ENCODE measurements around a stretch of chr21.

- PRO-cap, result no peak
- RRBS, result no CpG with 5 or more reads among the region's 11 CpGs
Observed at GRCh38 chr21:41214457-41215208, 46.7 kb downstream of the BACE2 start.

DNA sequence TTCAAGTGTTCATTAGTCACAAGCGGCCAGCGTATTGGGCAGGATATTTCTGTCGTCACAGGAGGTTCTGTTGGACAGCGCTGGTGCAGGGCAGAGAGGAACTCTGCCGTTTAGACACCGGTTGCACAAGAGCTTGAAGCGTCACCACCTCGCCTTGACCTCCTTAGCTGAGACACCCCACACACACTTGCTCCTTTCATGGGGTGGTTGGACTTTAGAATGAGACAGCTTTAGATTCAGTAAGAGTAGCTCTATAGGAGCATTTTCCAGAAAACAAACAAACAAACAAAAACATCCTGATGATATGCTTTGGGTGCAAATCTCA lies 64.2 kb downstream of the BACE2 start:
- PRO-cap, result no peak
- RRBS, result no CpG with 5 or more reads among the region's 8 CpGs

- PRO-cap, result no peak
- RRBS, result no CpG with 5 or more reads among the region's 30 CpGs
Observed at GRCh38 chr21:41247542-41248148, 69.0 kb upstream of the FAM3B start.

DNA sequence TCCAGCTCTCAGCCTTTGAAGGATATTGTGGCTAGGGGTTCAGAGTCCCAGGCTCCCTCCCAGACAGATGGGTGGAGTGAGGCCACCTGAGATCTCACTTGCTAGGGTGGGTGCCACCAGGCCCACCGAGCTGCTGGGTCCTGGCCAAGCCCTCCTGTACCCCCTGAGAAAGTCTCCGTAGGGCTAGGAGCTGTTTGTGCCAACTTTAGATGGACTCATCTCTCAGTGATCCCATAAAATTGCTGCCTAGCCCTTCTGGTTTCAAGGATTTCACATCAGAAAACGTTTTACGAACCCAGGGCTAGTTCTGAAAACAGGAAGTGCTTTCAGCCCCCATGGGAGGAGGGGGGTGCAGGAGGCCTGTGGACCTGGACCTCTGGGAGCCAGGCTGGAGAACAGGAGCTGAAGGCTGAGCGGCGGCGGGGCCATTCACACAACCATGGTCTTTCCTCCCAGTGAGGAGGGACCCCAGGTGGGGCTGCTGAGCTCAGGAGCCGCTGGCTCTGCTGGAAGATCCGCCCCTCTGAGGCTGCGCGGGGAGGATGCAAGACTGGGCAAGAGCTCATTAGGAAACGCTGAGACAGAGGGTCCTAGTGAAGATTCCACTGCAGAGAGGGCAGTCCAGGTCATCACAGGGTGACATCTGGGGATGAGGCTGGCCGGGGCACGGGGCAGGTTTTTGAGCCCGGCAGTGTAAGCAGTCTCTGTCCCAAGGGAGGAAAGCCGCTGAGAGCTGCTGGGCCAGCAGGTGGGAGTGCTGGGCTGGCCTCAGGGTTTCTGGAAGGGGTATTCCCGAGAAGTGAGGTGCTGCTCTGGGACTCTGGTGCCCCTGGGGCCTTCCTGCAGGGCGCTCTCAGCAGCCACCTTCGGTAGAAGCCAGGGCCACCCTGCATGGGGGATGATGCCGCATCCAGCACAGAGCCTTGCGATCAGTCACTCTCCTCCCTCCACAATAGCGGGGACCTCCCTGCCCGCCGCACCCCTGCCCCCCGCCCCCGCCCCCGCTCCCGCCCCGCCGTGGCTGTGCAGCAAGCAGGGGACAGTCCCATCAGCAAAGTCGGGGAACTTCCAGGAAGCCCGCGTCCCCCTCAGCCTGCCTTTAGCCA lies 7.4 kb downstream of the MX2 start:
- PRO-cap, result no peak
- RRBS, result no CpG with 5 or more reads among the region's 33 CpGs

- PRO-cap, result no peak
- RRBS, result no CpG with 5 or more reads among the region's 4 CpGs
Observed at GRCh38 chr21:41371260-41371661, 9.4 kb downstream of the MX2 start.

- PRO-cap, result no peak
- RRBS, result 90% methylated on average over 2 of the region's 7 CpGs
Observed at GRCh38 chr21:41428983-41429496, 3.0 kb downstream of the MX1 start.

GRCh38 chr21:41510398-41511170 lies 2.6 kb upstream of the TMPRSS2 start:
- PRO-cap, result no peak
- RRBS, result no CpG with 5 or more reads among the region's 4 CpGs

DNA sequence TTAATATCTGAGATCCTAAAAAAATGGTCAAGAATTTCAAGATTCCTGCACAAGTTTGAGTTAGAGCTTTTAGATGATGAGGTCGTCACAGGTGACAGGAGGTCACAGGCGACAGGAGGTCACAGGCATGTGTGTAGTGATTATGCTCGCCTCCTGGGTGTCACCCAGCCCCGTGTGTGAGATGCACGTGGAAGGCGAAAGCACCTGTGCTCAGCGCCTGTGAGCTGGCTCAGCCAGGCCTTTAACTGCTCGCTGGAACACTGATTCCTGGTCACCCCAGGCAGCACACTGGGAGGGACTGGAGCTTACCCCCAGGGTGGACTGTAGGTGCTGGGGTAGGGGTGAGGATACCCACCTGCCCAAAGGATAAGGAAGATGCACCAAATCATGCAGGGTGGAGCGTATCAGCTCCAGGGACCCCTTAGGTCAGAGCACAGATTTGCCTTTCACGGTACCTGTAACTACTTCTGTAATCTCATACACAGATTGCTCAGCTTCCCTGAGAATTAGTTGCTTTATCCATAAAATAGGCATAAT lies 18.8 kb upstream of the TMPRSS2 start:
- PRO-cap, result no peak
- RRBS, result no CpG with 5 or more reads among the region's 10 CpGs

DNA sequence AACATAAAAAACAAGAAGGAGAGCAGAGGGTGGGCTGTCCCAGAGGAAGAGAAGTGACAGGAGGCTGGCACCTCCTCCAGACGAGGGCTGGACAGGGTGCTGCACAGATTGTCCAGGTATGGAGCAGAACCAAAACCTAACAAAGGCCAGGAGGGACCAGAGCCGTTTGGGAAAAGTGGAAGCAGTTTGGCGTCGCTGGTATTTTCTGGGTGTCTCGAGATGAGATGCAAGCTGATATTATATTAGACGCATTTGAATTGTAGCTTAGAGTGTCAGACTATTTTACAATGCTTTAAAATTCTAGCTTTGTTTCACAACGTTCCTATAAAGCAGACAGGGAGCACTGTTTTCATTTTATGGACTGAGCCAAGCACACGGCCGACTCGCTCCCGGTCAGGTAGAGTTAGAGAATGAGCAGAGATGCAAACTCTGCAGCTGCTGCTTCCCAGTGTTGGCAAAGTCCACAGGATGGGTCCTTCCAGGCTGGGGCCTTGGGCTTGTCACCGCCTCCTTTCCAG lies 60.7 kb upstream of the TMPRSS2 start:
- PRO-cap, result no peak
- RRBS, result no CpG with 5 or more reads among the region's 12 CpGs

GRCh38 chr21:41680923-41681963 lies 85.6 kb downstream of the RIPK4 start:
- PRO-cap, result no peak
- RRBS, result 96% methylated on average over 2 of the region's 41 CpGs

DNA sequence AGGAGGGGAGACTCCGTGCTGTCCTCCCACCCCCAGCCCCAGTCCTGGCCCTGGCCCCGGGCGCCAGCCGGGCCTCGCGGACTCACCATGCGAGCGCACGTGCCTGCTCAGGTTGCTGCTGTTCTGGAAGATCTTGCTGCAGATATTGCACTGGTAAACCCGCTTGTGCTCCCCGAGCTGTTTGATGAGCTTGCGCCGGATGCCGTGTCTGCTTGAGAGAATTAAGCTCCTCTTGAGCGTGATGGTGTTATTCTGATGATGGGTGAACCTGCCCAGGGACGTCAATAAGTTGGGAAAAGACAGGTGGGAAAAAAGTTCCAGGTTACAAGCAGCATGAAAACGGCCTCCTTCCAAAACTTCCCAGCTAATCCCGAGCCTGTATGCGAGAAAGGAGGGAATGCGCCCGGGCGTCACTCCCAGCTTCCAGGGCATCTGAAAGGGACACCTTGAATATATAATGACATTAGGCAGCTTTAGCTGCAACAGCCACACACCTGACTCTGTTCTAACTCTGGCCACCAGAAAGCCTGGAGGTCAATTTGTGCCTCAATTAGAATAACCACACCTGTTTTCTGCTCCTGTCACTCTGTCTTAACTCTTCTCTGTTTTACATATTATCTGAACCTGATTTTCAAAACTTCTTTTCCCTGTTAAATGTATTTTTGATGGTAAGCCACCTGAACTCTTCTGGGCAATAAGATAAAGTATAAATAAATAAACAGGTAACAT lies 42.6 kb downstream of the PRDM15 start:
- PRO-cap, result no peak
- RRBS, result no CpG with 5 or more reads among the region's 22 CpGs

- PRO-cap, result no peak
- RRBS, result no CpG with 5 or more reads among the region's 14 CpGs
Observed at GRCh38 chr21:42012087-42013036, 2.2 kb upstream of the ZBTB21 start.

DNA sequence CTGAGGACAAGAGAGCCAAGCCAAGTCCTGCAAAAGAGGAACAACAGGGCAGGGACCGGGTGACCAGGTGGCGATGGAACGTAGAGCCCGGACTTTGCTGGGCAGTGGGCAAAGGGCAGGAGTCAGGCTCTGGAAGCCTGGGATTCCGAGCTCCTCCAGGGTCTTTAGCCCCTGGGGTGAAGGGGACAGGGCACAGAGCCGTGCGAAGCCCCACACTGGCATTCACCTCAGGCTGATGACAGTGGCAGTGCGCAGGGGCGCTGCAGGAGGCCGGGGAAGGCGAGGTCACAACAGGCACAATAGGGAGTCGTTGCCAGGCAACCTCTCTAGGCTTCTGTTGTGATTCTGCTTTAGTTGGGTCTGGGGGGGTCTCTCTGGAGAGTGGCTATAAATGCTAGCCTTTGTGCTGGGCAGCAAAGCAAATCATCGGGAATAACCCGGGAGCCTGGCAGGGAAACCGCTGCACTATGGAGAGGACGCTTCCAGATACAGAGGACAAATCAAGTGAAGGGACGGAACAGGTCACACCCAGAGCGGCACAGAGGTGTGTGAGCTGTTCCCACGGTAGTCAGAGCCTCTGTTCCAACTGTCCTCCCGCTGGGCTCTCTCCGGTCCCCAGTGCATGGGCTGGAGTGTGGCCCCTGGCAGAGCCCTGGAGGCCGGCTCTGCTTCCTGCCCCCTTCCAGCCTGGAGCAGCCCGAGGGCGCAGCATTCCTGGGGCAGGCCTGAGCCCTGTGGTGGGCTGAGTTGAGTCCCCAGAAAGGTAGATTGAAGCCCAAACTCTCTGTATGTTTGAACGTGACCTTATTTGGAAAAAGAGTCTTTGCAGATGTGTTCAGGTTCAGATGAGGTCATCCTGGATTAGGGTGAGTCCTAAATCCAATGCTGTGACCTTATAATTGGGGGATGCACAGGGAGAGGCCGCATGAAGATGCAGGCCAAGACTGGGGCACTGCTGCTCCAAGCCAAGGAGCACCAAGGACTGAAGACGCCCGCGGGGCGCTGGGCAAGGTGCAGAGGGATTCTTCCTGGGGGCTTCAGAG lies 11.8 kb upstream of the ZBTB21 start:
- PRO-cap, result no peak
- RRBS, result 91% methylated on average over 1 of the region's 30 CpGs

DNA sequence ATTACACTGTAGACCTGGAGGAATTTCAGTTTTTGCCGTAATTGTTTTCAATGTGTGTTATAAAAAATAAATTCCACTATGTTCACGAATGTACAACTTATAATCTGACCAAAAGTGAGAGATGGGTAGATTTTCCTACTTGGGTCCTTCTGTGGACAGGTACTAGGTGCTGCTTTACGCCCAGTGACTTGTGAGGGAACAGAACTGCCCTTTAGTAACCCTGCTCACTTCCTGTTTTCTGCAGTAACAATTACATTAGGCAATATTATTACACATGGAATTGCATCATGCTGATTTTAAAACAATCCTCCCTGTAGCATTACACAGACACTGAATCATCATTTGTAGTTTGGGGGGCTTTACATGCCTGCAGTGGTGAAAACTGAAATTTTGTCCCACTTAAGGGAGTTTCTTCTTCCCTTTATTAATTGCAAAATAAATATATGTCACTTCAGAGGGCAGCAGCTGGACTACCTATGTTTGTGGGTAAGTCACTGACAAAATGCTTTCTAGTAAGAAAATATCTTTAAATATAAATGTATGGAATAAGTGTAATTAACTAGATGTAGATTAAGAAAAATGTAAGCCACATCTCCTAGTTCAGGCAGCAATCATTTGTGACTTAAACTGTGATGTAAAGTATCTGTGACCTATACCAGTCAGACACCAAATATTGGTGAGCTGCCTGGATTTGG lies 19.4 kb upstream of the ABCG1 start:
- PRO-cap, result no peak
- RRBS, result no CpG with 5 or more reads among the region's 3 CpGs

DNA sequence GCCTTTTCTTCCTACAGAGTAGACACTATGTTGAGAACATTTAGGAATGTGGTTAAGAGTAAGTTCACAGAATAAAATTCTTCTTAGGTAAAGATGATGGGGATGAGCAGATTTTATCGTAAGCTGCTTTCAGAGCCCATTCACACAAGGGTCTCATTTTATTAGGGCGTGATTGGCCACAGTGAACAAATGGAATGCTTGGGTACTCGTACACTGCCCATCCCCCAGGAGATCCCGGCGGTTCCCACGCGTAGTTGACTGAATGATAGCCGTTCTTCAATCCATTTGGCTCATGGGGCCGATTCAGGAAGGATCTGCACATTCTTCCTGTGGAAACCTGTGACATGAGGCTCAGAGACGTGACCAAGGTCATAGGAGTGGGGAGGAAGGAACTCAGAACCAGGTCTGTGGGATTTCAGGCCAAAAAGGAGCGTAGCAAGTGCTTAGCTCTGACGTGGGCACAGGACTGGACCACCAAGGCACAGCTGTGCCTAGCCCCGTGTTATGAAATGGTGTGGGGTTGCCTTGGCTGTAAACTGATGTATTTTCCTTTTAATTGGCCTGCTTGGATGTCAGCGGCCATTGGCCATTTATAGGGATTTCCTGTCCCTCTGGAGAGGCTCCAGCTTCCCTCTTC lies 11.7 kb downstream of the ABCG1 start:
- PRO-cap, result no peak
- RRBS, result no CpG with 5 or more reads among the region's 14 CpGs

- PRO-cap, result no peak
- RRBS, result no CpG with 5 or more reads among the region's 19 CpGs
Observed at GRCh38 chr21:42319806-42320557, 4.8 kb upstream of the TFF3 start.

DNA sequence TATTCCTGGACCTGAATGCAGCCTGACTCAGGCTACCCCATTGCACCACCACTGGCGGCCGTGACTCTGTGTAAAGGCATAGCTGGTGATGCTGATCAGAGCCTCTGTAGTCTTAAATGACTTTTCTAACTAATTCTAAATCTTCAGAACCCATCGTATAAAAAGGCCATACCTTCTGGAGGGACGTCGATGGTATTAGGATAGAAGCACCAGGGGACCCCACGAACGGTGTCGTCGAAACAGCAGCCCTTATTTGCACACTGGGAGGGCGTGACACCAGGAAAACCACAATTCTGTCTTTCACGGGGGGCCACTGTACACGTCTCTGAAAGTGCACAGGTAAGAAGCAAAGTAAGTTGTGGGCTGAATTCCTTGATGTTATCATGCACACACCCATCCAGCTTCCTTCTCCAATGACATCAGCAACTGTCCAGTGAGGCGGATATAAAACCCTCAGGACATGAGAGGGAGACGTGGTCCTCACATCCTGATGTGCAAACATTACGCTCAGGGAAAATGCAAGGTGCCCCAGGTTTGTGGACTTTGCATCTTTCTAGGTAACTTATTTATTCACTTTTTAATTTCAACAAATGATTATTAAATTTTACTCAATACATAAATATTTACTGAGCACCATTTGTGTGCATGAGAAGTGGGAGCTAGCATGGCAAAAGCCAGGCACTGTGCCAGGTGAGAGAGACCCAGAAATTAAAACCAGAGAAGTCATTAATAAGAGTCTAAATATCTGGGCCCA lies 3.1 kb downstream of the TFF1 start:
- PRO-cap, result no peak
- RRBS, result no CpG with 5 or more reads among the region's 15 CpGs

DNA sequence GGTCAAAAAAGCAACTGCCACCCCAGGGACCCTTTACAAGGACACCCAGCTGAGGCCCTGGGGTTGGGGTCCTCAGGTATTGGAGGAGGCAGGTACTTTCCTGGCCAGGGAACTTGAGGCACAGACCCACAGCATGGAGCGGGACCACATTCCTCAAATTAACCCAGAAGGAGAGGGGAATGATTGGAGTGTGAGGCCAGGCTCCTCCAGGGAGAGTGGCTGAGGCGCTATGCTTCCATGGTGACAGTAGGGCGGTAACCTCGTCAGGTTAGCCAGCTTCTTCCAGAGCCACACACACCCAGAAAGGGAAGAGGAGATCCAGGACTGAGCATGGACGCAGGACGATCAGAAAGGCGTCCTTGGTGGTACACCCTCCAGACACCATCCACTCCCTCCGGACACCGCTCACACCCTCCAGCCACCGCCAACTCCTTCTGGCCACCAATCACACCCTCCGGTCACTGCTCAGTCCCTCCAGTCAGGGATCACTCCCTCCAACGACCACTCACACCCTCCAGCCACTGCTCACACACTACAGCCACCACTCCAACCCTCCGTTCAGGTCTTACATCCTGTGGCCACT lies 4.2 kb upstream of the TFF1 start:
- PRO-cap, result no peak
- RRBS, result 98% methylated on average over 4 of the region's 13 CpGs

GRCh38 chr21:42388756-42389948 lies 6.7 kb downstream of the TMPRSS3 start:
- PRO-cap, result no peak
- RRBS, result 71% methylated on average over 2 of the region's 27 CpGs

DNA sequence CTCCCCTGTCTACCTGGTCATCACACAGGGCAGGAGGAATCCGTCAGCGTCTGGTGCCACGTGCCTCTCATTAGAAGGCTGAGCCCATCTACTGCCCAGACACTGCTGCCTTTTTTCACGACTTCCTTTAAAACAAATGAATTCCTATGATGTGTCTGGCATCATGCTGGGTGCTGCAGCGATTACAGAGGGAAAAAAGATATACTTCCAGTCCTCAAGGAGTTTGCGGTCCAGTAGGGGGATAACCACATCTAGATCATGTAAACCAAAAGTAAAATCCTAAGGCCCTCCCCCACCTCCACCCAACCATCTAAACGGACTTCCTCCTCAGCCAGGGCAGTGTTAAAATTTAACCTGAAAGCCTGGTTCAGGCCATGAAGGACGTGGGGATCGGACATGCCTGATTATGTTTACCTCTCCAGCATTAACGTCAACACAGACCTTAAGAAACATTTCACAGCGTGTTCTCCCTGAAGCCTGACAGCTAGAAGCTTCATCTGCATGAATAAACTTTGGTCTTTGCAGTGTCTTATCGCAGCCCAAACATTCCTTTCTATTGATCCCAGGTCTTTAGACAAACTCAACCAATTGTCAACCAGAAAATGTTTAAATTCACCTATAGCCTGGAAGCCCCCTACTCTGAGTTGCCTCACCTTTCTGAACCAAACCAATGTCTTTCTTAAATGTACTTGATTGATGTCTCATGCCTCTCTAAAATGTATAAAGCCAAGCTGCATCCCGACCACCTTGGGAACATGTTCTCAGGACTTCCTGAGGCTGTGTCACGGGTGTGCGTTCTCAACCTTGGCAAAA lies 29.0 kb upstream of the PDE9A start:
- PRO-cap, result unidirectional peak, plus-strand start at position 352 of the sequence
- RRBS, result no CpG with 5 or more reads among the region's 15 CpGs

Measured in Caco-2 (cell line).